ENCODE measurements around a stretch of chr15.

GRCh38 chr15:85407191-85407938, 27.0 kb downstream of the AKAP13 start:
- RRBS = no CpG with 5 or more reads among the region's 12 CpGs

GRCh38 chr15:85412667-85413454, 32.5 kb downstream of the AKAP13 start:
- RRBS = no CpG with 5 or more reads among the region's 10 CpGs

DNA sequence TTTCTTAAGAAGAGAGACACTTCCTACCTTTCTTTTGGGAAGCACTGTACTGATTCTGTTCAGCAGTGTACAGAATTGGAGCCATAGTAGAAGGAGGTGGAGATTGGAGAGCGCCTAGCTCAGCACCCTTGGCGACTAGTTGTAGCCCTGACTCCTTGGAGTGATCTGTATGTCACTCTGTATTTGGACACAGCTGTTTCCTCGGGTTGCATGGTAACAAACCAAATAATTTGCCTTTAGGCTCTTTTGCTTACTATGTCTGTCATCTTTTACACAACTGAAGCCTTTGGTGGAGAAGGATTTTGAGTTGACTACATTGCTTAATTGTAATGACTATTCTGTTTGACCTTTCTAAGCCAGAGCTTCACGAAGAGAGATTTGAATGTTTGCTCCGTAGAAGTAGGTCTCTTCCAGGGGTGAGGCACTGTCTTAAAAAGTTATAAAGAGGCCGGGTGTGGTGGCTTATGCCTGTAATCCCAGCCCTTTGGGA, 77.1 kb downstream of the AKAP13 start:
- RRBS = no CpG with 5 or more reads among the region's 6 CpGs

- RRBS = no CpG with 5 or more reads among the region's 3 CpGs
These were observed 189.6 kb downstream of the KLHL25 start for GRCh38 chr15:85605124-85605543.

DNA sequence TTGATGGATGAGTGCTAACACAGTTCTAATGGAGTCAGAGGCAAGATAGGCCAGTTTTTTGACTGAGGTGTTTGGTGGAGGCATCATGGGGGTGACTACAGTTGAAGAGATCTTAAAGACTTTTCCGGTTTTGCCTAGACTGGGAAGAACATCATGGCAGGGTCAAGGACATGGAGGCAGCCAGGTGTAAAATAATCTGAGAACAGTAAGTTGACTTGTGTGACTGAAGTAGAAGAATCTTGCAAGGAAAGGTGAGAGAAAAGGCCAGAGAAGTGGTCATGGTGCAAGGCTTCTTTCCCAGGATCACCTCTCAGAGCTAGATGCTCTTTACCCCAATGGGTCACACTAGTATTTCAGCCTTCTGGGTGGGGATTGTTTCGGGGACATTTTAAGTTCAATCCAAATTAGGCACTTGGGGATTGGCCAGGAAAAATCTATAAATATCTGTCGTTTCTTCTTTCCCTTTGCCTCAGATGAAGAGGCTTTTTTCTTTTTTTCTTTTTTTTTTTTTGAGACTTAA, 188.1 kb downstream of the KLHL25 start:
- RRBS = no CpG with 5 or more reads among the region's 3 CpGs

- RRBS = no CpG with 5 or more reads among the region's 3 CpGs
These were observed 130.3 kb downstream of the KLHL25 start for GRCh38 chr15:85664502-85664750.

- RRBS = no CpG with 5 or more reads among the region's 6 CpGs
These were observed 86.0 kb downstream of the KLHL25 start for GRCh38 chr15:85708617-85709147.

- RRBS = no CpG with 5 or more reads among the region's 5 CpGs
These were observed 75.7 kb downstream of the KLHL25 start for GRCh38 chr15:85718857-85719498.

DNA sequence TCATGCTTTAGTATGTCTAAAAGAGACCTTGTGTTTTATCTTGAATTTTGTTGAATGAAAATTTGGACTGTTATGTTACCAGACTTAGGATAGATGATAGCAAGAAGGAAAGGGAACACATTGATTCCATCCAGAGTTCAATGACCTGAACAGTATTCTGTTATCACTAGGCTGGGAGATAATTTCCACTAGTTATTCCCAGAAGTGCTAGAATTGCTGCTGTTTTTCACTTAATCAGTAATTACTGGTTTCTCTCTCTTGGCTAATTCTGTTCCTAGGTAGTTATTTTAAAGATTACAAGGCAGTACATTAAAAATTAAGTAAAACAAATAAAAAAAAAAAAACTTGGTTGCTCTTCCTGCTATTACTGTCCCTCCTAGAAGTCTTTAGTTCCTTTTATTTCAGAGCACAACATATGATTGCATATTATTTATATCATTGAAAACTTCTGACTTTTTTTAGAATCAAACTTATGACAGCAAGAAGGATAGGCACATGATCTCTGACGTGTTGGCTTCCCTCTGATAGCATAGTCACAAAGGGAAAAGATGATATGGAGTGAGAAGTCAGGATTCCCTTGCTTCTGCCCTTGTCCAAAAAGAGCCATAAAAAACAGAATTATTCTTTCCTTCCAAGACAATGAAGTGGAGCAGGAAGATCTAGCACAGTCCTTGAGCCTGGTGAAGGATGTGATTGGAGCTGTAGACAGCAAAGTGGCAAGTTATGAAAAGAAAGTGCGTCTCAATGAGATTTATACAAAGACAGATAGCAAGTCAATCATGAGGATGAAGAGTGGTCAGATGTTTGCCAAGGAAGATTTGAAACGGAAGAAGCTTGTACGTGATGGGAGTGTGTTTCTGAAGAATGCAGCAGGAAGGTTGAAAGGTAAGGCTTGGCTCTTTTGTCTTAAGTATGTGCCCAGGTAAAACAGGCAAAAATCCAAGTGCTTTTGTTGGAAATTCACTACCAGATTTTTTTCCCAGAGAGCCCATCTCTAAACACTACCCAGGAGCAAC, 72.0 kb downstream of the KLHL25 start:
- RRBS = no CpG with 5 or more reads among the region's 4 CpGs

GRCh38 chr15:85734843-85735176, 59.9 kb downstream of the KLHL25 start:
- RRBS = no CpG with 5 or more reads among the region's 6 CpGs

DNA sequence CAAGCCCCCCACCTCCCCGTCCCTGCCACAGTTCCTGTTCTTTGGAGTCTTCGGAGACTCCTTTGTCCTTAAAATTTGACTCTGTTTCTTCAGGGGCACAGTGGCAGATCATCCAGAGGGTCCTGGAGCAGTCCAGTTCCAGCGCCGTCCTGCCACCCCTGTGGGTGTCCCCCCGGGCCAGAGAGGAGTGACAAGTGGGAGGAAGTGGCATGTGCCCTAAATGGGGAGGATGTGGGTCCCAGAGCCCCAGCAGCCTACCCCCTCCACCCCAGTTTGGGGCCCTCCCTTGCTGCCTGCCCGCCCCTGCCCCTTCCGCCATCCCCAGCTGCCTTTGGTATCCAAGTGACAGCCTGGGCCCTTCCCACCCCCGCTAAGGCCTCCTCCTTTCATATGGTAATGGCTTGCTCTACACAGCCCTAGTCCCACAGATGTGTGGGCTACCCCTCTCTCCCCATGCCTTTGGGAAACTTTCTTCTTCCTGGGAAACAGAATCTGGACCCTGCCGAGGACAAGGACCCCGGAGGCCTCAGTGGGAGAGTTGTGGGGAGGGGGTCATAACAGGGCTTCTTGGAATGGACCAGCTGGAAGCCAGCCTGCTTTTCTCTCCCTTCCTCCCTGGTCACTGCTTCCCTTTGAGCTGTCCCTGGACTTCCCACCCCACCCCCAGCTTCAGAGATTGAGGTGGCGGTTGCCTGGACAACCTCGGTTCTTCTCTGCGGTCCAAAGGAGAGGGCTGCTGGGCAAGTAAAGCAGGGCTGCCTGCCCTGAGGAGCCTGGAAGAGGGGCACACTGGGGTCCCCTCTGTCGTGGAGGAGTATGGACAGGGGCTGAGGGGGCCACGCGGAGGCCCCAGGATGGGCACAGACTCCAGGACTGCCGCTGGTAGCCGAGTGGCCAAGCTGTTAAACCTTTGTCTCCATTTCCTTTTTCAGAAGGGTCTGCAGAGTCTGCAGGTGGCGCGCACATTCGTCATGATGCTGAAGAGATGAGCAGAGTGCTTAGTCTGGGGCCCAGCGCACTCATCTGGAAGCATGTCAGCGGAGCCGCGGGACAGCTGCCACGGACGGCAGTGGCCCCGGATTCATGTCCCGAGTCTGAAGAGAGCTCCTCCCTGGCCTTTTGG, 43.1 kb downstream of the KLHL25 start:
- RRBS = no CpG with 5 or more reads among the region's 29 CpGs

DNA sequence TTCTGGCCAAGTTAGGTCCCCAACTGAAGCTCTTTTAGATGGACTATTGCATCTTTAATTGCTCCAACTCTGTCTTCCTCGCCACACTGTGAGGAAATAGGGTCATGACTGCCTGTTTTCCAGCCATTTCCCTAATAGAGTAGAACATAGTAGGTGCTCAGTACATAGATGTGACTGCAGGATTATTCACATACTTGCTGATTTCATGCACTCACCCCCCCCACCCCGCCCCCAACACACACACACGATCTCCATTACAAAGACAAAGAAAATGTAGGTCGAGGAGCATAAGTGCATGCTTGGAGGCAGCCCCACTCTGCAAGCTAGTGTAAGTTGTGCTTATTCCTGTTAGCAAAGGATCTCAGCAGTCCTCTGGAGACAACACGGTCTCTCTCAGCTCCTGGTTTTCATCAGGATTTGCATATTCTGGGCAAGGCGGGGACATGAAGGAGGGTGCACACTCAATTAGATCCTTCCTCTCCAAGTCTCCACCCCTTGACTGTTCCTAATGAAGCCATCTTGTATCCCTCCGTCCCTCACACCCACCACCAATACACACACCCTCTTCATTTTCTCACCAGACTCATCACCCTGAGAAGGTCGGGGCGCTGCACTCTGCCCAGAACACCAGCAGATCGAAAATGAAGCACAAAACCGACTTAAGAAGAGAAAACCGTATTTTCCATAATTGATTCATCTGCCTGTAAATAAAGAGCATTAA, 63.9 kb downstream of the MRPL46 start:
- RRBS = no CpG with 5 or more reads among the region's 12 CpGs

DNA sequence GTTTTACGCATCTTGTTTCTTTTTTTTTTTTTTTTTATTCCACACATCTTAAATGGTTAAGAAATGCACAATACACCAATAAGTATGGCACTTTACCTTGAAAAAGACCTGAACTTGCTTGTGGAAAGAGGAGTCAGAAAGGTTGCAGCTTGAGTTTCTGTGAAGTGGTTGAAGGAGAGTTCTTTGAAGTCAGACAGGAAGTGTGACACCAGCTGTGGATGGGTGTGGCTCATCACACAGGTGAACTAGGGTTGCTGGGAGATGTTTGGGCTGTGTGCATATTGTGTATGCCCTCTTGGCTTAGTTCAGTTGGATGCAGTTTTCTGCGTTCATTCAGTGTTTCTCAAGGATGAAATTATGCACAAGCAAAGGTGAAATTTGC, 6.3 kb downstream of the AEN start:
- RRBS = no CpG with 5 or more reads among the region's 2 CpGs

GRCh38 chr15:88649785-88650251, 11.0 kb downstream of the ISG20 start:
- RRBS = no CpG with 5 or more reads among the region's 12 CpGs

DNA sequence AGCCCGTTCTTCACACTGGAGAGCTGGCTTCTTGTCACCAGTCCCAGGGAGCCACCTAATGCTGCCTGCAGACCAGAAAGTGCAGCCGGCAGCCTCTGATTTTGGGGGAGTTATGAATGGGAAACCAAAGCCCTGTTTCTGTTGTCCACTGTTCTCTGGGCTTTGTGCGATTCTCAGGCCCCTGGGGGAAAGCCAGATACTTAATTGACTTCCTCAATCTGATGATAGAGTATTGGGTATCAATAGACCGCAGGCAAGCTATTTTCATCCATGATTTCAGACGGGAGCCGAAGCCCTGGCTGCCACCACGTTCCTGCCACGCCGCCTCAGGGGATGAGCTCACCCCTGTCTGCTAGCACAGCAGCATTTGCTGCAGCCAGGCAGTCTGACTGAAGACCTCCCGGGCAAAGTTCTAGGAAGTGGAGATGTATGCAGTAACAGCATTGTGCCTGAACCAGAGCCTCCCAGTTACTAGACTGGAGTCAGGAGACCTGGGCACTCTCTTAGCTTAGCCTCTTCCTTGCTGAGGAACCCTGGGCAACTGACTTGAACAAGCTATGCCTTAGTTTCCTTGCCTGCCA, 69.8 kb downstream of the ISG20 start:
- RRBS = no CpG with 5 or more reads among the region's 10 CpGs

GRCh38 chr15:88716822-88717224, 78.0 kb downstream of the ISG20 start:
- RRBS = no CpG with 5 or more reads among the region's 12 CpGs

- RRBS = no CpG with 5 or more reads among the region's 6 CpGs
These were observed 64.3 kb upstream of the ACAN start for GRCh38 chr15:88738839-88739385.

DNA sequence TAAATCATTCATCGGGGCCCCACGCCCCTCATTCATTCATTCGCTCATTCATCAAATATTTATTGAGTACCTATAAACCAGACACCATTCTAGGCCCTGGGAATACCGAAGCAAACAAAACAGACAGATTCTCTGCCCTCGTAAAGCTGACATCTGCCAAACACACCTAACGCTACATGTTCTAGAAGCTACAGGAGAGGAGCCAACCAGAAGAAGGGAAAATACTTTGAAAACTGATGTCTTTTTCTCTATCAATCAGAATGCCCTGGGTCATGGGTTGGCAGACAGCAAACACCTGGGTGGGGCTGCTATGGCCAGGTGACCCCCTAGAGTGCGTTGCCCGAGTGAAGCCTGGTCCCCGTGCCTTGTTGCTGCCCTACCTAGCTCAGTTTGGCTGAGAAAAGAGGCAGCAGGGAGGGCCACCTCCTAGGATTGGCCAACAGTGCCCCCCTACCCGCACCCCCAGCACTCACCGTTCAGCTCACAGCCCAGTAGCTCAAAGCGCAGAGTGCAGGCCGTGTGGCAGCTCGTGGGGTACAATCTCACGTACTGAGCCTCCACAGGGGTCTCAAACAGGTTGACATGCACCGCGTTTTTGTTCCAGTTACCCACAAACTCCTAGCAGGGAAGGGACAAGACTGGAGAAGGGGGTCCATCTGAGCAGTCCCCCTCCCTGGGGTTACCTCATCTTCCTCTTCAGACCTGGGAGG, 7.7 kb downstream of the MFGE8 start:
- RRBS = no CpG with 5 or more reads among the region's 17 CpGs

- RRBS = no CpG with 5 or more reads among the region's 21 CpGs
These were observed 3.1 kb downstream of the MFGE8 start for GRCh38 chr15:88909712-88910932.

DNA sequence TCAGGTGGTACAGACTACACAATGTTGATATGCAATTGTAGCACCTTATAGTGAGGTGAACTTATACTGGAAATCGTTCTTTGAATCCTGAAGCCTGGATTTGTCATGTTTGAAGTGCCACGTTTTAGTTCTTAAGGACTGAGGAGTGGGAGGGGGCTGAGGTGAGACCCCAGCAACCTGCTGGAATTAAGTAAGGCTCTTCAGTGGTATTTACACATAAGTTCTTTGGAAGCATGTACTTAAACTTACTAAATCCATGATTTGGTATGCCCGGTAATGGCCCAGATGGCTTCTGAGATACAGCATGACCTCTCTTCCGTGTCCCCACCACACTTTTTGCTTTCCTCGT, 7.1 kb downstream of the ABHD2 start:
- RRBS = no CpG with 5 or more reads among the region's 5 CpGs